AG10803 (cell line): ENCODE data around the gene GDF7.

DNA sequence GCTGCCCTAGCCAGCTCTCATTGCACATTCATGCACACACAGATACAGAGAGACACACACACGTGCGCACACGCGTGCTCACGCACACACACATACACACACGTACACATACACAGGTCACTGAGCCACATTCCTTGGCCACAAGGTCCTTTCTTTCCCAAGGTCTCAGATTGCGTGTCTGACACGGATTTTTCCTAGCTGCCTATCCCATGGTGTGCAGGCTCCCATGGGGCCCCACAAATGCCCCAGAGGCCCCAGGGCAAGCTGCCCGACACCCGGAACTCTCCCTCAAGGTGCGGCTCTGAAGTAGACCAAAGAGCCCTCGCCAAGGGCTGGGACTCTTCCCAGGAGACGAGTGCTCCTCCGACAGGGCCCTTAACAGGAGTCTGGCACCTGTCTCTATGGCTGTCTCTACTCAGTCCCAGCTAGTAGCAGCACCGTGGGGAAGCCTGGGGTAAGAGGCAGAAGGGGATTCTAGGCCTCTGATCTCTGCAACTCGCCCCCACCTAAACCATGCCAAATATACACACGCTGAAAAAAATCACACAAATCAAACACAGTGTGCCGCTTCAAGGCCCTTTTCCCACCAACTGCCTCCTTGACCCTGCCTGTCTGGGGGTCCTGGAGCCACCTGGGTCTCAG lies 46.6 kb downstream of the SDC1 start:
- RRBS: no CpG with 5 or more reads among the region's 18 CpGs

GRCh38 chr2:20196514-20197213 lies 28.3 kb downstream of the SDC1 start:
- RRBS: 50% methylated on average over 4 of the region's 17 CpGs

DNA sequence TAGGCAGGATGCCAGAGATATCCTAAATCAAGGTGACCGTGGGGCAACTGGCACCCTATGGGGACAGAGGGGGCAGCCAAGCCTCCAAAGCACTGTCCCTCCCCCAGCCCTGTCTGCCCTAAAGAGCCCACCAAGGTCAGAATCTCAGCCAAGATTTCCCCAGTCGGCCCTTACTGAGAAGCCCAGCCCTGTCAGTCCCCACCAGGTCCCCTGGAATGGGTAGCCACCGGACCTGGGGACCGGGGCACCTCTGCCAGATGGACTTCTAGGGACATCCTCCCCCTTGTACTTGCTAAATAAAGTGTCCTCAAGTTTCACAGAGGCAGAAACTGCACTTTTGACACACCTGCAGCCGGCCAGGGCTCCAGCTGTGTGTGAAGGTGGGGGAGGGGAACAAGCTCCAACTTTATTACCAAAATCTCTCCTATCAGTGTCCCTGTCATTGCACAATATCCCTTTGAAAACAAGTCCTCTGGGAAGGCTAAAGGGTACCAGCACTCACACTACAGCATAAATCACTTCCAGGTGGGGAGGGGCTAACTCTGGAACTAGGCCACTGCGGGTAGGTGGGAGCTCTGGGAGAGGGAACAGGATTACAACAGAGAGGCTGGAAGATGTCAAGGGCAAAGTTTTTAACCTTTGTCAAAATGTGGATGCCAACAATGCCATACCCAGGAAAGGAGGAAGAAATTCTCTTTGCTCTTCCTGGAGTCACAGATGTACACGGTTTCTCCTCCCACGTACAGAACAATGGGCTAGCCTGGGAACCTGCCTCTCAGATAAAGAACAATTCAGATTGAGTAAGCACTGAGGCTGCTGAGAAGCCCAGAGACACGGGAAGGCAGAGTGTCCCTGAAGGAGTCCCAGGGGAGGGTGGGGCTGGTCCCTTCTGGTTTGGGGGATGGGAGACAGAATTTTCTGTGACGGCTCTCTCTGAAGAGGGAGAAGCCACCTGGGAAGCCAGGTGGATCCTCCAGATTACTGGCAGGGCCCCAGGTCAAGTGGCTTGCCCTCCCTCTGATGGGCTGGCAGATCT lies 11.1 kb downstream of the SDC1 start:
- RRBS: no CpG with 5 or more reads among the region's 10 CpGs

- RRBS: no CpG with 5 or more reads among the region's 15 CpGs
Observed at GRCh38 chr2:20378757-20379482, 28.3 kb upstream of the PUM2 start.

GRCh38 chr2:20432750-20433252 lies 14.1 kb upstream of the RHOB start:
- RRBS: no CpG with 5 or more reads among the region's 4 CpGs

GRCh38 chr2:20443307-20443934 lies 3.5 kb upstream of the RHOB start:
- RRBS: no CpG with 5 or more reads among the region's 6 CpGs

- RRBS: no CpG with 5 or more reads among the region's 17 CpGs
Observed at GRCh38 chr2:20542755-20543945, 96.3 kb downstream of the RHOB start.

GRCh38 chr2:20615532-20616236 lies 35.2 kb downstream of the HS1BP3 start:
- RRBS: no CpG with 5 or more reads among the region's 9 CpGs

GRCh38 chr2:20619179-20619924 lies 31.5 kb downstream of the HS1BP3 start:
- RRBS: no CpG with 5 or more reads among the region's 21 CpGs

GRCh38 chr2:20638909-20639427 lies 11.9 kb downstream of the HS1BP3 start:
- RRBS: no CpG with 5 or more reads among the region's 9 CpGs

DNA sequence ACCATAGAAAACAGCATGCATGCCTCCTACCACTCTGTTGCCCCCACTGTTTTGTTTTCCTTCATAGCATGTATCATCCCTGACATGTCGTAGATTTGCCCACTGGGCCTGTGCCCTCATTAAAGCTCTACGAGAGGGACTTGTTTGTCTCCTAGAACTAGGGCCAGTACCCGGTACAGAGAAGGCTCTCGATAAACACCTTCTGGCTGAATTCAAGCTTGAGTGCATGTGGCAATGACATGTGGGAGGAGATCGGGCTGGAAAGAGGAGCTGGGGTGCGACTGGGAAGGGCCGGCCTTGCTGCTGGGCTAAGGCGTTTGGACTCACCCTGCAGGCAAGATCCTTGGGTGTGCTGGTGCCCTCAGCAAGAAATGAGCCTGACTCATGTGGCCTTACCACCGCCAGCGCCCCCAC lies 1.5 kb downstream of the HS1BP3 start:
- RRBS: no CpG with 5 or more reads among the region's 10 CpGs

GRCh38 chr2:20667085-20667874 lies at the start of gene GDF7:
Gene GDF7, plus strand, starts transcription at chr2:20667144.
- RRBS: 5% methylated on average over 30 of the region's 98 CpGs

- RRBS: no CpG with 5 or more reads among the region's 1 CpG
Observed at GRCh38 chr2:20689263-20689536, 22.3 kb downstream of the GDF7 start.

GRCh38 chr2:20992234-20992629 lies 51.6 kb downstream of the APOB start:
- RRBS: no CpG with 5 or more reads among the region's 4 CpGs

- RRBS: no CpG with 5 or more reads among the region's 10 CpGs
Observed at GRCh38 chr2:21004982-21005708, 38.7 kb downstream of the APOB start.

- RRBS: no CpG with 5 or more reads among the region's 10 CpGs
Observed at GRCh38 chr2:21007198-21008444, 36.3 kb downstream of the APOB start.

- RRBS: no CpG with 5 or more reads among the region's 6 CpGs
Observed at GRCh38 chr2:21023079-21023790, 20.6 kb downstream of the APOB start.

DNA sequence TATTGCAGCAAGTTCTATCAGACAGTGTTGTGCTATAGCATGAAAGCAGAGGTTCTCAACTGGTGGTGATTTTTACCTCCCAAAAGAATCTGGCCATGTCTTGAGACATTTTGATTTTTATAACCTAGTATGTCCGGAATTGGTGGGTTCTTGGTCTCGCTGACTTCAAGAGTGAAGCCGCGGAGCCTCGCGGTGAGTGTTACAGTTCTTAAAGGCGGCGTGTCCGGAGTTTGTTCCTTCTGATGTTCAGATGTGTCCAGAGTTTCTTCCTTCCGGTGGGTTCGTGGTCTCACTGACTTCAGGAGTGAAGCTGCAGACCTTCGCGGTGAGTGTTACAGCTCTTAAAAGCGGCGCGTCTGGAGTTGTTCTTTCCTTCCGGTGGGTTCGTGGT lies 22.4 kb upstream of the TDRD15 start:
- RRBS: no CpG with 5 or more reads among the region's 18 CpGs

- RRBS: no CpG with 5 or more reads among the region's 4 CpGs
Observed at GRCh38 chr2:22281100-22281591, 1103.8 kb upstream of the KLHL29 start.

GRCh38 chr2:23198773-23199358 lies 186.1 kb upstream of the KLHL29 start:
- RRBS: no CpG with 5 or more reads among the region's 7 CpGs